PC-3 (cell line): ENCODE data around the gene PLA2G2C.

DNA sequence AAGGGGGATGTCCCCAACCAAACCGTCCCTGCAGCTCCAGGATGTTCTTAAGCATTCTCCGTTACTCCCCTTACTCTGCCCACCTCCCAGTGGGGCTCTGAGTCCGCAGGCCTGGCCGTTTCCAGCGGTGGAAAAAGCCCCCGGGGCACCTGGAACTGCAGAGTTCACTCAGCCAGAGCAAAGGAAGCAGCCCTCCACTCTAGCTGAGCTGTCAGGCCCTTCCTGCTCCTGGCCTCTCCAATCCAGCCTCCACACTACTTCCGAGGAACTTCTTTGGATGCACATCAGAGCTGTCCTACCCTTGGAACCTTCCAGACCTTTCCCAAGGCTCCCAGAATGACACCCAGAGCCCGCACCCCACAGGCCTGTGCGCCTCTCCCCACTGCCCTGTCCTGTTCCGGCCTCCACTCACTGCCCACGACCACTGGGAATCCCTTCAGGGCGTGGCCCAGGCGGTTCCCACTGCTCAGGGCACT, 57.7 kb downstream of the SLC66A1 start:
- RAMPAGE, long total RNA: no peak

- RAMPAGE, long total RNA: no peak
Measured at GRCh38 chr1:19384690-19385311, 72.7 kb downstream of the SLC66A1 start.

DNA sequence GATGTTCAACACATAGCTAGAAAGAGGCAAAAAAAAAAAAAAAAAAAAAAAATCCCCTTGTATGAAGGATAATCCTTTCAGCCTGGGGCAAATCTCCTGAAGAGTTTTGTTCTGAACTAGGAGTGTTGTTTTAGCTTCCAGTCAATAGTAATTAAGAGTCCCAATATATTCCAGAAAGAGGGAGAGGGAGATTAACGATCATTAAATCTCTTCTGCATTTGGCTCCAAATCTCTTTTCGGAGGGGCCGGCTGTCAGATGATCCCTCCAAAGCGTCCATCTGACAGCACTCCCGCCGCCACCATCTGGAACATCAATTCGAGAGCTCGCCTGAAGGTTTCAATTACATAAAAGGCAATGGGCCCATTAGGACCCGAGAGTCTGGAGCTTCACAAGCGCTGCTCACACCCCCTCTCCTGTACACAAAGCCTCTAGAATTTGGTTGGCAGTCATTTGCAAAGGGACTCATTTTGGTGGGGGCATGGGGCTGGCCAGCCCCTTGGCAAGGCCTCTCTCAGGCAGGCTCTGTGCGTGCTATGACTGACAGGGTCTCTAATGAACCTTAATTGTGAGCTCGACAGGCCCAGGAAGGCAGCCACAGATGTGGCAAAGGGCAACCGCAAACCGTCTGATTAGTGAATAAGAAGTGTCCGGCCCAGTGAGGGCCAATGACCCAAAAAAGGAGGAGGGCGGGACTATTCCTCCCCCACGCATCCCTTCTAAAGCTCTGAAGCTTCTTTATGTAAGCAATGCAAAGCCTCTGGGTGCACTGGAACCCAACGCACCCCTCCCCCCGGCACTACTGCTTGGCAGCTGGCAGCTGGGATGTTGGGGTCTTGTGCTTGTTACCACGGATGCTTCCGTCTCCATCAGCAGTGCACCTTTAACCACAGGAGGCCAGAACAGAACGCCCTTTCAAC, 79.6 kb downstream of the CAPZB start:
- RAMPAGE, long total RNA: no peak

- RAMPAGE, long total RNA: no peak
Measured at GRCh38 chr1:19448375-19449457, 36.6 kb downstream of the CAPZB start.

DNA sequence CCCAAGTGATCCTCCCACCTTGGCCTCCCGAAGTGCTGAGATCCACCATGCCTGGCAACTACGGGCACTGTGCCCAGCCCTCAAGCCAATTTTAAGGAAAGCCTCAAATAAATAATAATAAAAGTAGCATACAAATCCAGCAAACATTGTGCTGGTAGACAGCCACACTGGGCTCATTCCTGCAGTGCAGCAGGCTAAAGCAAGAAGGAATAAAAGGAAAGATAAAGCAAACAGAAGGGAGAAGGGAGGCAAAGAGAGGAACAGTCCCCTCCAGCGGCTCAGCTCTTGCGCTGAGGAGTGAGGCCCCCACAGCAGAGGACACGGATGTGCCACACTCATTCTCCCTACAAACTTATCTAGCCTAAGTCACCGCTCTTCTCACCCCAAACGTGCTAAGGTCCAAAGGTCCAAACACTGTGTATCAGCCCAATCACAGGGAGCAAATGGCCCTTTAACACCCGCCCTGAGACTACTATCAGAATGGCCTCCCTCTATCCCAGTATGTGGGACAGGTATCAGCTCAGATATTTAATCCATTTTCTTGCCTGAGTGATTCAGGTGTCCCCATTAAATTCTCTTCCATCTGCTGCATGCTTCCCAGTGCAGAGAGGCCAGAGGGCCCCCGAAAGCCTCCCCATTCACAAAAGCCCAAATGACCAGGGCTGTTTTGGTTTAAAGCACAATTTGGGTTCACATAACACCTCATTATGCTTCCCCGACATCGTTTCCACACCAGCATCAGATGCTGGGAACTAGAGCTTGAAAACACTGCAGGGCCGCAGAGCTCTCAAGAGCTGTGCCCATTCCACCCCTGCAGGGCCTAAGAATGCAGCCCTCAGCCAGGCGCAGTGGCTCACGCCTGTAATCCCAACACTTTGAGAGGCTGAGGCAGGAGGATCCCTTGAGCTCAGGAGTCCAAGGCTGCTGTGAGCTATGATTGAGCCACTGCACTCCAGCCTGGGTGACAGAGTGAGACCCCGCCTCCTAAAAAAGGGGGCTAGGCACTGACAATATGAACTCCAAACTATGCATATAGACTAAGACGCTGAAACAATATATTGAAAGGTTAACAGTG, 17.9 kb downstream of the CAPZB start:
- RAMPAGE, long total RNA: no peak

DNA sequence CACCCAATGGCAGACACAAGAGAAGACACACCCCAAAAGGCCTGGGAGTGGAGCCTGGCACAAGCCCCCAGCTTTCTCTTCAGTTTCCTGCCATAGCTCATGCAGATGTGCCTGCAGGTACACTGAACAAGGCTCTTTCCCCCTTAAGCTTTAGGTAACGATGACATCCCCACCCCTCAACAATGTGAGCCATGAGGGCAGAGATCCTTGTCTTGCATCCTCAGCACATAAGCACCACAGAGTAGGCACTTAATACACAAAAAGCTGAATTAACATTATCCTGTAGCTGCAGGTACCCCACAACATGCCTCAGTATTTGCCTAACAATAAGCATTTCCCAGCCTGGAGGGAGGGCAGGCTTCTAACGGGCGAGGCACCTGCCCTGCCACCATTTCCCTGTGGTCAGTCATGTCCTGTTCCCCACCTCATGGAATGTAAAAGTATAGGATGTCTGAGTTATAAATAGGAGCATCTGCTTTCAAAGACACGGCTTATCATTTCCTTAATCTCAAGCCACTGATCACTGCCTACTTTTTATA, 3.6 kb downstream of the CAPZB start:
- RAMPAGE, long total RNA: no peak

DNA sequence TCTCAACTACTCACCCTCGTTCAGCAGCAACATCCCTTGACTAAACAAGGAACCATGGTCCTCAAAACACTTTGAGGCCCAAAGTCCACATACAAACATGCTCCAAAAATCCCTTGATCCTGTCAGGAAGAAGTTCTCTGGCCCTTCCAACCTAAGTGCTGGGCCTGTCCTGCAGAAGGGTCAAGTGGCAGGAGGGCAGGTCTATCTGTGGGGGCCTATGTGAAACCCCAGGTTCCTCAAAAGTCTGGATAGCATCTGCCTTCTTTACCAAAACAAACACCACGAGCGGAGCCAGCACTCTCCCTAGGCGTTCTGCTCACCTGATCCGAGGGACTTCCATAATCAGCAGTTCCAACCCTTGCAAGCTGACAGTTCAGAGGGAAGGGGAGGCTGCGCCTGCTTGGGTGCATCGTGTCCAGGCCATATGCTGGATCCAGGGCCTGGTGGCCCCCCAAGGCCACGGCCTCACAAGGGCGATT, 1.4 kb downstream of the CAPZB start:
- RAMPAGE, long total RNA: no peak

DNA sequence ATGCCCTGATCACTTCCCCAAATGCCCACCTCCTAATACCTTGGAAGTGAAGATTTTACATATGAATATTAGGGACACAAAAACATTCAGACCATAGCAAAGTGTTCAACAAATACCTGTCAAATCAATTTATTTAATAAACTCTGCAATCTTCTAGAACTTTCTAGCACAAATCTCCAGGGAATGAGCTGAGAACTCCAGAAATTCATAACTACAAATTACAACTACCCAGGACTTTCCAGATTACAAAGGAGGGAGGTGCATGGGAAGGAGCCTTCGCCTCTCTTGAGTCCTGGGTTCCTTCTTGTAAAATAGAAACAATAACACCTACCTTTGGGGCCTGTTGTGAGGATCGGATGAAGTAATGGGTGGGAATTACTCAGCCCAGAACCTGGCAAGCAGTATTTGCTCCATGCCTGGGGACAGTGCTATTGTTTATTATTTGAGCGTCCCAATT, 21.6 kb upstream of the CAPZB start:
- RAMPAGE, long total RNA: no peak

- RAMPAGE, long total RNA: no peak
Measured at GRCh38 chr1:19604722-19605488, 8.1 kb downstream of the MICOS10 start.

DNA sequence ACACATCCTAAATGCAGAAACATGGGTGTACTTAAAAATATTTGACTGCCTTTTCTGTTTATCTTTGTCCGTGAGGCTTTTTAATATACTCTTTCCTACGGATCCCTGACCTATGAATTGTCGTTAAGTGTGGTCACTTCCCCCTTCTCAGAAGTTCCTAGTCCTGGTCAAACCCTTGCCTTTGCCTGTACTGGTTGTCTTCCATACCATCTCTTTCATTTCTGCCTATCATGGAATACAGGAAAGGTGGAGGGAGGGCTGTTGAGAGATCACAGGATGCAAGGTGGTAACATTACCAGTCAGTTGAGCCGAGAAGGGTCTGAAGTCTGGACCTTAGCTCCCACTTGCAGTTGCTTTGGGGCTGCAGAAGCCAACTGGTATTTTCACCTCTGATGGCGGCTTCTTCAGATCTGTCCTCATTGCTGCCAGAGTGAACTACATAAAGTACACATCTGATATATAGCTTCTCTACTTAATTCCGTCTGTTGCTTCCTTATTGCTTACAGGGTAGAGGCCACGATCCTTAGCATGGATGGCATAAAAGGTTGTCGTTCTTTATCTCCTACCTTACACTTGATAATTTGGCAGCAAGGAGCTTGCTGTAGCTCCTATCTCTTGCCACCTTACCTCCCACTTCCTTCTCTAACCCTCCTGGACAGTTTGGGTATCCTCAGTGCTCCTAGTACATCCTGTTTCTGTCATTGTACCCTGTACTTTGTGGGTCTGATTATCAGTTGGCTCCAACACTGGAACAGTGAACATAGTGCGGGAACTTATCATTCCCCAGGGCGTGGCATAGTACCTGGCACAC, 16.3 kb downstream of the MICOS10 start:
- RAMPAGE, long total RNA: no peak

DNA sequence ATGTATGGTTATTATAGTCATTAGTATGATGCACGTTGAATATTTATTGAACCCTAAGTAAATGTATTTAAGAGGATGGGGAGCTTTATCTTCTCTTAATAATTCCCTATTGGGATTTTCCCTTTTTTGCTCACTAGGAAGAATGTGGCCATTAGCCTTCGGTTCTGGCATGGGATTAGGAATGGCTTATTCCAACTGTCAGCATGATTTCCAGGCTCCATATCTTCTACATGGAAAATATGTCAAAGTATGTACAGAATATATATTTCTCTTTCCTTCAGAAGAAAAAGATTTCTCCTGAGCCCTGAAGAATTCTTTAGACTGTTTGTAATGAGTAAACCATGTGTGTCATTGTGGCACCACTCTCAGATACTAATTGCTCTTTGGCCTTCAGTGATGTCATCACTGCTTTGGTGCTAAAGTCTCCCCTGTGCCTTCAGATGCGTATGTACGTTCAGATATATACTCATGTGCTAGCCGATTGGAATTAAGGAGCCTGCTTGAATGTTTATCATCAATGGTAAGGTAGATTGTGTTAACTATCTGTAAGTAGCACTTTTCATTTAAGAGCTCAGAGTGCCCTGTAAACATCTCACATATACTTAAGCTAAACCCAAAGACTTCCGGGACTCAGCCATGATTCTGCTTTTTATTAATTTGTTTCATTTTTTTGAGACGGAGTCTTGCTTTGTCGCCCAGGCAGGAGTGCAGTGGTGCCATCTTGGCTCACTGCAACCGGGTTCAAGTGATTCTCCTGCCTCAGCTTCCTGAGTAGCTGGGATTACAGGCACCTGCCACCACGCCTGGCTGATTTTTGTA, 20.6 kb upstream of the NBL1 start:
- RAMPAGE, long total RNA: no peak

DNA sequence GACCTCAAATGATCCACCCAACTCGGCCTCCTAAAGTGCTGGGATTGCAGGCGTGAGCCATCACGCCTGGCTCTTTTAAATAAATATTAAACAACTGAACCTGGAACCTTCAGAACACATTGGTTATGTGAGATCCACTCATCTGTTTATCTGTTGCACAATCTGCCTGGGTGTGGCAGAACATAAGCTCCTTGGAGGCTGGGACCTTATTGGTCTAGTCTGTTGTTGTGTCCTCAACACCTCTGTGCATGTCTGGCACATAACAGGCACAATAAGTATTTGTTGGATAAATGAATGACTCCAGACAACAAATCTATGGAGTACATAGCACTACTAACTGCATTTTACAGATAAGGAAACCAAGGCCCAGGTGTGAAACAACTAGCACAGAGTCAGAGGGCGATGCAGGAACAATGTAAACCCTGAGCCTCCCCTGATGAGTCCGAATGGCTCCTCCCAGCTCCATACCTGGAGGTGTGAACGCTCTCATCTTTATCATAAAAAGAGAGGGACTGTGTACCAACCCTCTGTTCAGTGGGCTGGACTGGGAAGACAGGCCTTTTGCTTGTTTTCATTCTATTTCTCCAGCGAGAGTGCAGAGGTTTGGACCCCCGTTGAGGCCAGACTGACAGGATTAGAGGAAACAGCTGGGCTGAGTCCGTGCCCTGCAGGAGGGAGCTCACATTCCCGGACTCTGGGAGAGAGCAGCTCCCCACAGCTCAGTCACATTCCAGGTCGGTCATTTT, 3.9 kb upstream of the NBL1 start:
- RAMPAGE, long total RNA: no peak

GRCh38 chr1:19658837-19659307, 5.8 kb upstream of the HTR6 start:
- RAMPAGE, long total RNA: no peak

DNA sequence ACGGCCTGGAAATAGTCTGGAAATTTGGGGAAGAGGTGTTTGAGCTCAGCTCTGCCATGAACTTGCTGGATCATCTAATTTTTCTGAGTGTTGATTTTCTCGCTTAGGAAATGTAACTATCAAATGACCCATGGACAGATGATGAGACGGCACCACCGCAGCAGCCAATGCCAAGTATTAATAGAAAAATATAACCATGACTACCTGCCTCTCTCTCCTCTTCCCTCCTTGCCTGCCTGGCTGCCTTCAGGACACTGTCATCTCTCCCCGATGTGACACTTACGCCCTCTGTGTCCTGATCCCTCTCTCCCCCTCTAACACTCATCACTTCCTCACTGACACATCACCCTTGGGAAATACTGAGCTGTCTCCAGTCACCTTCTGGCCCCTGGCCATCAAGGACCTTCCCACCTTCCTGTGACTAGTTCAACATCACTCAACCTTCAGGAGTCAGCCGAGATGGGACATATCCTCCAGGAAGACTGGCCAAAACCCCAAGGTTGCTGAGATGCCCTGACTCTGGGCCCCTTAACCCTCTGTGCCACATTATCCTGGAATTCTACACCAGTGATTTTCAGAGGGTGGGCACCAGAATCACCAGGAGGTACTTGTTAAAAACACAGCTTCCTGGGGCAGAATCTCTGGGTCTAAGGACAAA, 49.2 kb downstream of the TMCO4 start:
- RAMPAGE, long total RNA: no peak

GRCh38 chr1:19759368-19760177, 40.1 kb downstream of the TMCO4 start:
- RAMPAGE, long total RNA: no peak

DNA sequence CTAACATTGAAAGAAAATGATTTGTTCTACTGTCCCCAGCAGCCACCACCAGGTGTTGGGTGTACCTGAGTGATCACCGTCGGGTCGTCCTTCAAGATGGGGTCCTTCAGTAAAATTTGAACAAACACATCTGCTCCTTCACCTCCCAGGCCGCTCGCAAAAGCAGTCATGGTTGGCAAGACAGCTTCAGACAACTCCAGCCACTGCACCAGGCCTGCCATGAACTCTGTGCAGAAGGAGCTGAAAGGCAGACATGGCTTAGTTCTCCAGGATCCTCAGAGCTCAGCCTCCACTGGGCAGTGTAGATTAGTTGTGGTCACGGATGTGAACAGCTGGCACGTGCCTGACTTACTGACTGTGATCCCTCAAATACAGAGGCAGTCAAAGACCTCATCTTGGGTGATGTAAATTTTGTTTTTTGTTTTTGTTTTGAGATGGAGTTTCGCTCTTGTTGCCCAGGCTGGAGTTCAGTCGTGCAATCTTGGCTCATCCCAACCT, 28.4 kb downstream of the TMCO4 start:
- RAMPAGE, long total RNA: no peak

DNA sequence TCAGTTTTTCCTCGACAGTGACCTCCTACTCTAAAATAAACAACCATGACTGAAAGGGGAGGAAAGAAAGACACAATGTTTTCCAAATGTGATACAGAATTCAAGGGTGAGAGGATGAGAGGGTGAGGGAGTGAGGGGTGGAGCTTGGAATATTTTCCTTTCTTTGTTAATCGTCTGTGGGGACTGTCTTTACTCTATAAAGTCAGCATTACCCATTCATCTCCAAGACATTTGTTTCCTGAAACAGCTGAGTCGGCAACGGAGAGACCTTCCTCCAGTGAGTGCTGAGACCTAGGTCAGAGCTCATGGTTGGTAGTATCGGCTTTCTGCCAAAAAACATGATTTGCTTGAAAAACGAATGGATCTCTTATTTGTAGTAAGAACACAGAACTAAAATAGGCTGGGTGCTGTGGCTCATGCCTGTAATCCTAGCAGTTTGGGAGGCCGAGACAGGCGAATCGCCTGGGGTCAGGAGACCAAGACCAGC, 30.1 kb upstream of the RNF186 start:
- RAMPAGE, long total RNA: no peak

DNA sequence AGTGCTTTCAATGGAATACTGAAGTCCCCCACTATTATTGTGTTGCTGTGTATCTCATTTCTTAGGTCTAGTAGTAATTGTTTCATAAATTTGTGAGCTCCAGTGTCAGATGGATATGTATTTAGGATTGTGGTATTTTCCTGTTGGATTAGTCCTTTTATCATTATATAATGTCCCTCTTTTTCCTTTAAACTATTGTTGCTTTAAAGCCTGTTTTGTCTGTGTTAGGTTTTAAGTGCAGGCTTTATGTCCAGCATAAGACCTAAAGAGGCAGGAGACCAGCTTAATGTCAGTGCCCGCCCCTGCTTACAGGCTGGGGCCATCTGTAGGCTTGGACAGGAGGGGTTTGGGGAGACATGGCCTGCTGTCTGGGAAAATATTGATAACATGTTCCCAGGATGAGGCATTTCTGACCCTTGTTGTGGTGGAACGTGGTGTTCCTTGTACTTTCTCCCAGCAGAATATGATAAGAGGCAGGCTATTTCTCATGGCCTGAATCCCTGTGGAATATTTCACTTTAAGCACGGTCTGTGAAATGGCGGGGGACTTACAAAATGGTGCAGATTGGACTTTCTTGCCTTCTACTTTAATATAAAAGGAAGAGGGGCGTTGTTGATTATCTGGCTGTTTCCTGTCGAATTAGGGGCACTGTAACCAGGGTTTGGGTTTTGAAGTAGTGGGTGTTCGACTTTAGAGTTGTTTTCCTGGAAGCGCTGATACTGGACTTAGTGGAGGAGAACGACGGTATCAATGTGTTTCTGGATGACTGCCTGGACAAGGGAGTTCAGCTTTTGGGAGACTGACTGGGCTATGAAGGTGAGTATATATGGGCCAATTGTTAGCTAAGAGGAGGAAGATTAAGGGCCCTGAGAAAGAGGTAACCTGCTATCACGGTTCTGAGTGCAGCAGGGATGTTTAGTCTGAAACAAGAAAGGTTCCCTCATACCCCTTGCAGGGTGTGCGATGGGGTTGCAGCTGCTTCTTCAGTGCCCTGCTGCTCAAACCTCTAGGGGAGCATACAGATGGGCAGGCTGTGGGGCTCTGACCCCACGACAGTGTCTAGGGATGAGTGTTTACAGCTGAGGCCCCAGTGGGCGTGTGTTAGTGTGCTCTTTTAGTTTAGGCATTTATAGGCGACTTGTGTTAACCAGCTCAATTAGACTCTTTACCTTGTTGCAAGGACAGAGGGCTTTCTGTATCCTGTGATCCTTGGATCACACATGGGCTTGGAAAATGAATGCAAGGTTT, 41.7 kb upstream of the PLA2G5 start:
- RAMPAGE, long total RNA: no peak

GRCh38 chr1:20186326-20186935, at the start of gene PLA2G2C:
Gene PLA2G2C, minus strand, starts transcription at chr1:20186518.
- RAMPAGE, long total RNA: no peak

GRCh38 chr1:20187464-20188315, 1.4 kb upstream of the PLA2G2C start:
- RAMPAGE, long total RNA: no peak